Adrenal gland (tissue), 7 donors: ENCODE measurements around the genes OR1L1 and DENND1A.

DNA sequence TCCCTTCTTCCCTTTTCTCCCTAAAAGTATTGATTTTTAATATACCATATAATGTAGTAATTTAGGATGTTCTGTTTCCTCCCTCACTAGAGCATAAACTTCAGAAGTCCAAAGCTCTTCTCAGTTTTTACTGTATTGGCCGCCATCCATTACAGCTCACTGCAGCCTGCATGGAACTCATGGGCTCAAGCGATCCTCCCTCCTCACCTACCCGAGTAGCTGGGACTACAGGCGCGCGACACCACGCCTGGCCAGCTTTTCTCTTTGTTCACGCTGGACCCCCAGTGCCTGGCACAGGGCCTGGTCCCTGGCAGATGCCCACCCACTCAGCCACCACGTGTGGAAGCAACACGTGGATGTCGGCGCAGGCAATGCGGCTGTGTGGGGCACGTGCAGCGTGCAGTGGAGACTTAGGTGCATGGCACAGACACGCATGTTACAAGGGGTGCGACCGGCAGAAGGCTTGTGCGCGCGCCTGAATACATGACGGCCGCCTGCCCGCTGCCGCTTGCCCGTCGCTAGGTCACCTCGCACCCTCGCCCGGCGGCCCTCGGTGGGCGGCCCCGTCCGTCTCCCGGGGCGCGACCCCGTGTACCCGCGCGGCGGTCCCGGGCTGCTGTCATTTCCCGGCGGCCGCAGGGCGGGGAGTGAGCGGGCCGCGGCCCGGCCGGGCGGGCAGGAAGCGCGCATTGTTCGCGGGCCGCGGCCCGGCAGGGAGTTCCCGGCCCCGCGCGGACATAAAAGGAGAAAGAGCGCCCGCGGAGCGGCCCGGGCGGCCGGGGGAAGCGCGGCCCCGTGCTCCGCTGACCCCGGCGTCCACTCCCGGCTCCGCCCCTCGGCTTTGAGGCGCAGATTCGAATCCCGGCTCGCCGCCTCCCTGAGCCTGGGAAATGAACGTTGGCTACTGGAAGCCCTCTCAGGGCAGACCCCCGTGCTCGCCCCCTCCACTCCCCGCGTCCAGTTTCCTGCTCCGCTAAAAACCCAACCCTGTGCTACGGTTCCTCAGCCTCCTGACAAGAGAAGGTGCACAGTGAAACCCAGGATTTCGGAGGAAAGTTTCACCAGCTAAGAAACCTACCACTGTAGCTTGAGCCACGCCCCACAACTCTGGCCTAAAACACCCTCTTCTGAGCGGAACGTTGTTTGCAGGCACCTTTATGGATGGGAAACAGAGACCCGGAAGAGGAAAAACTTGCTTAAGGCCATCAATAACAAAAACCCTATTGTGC is 24.0 kb upstream of the PTGS1 start:
- PRO-cap, 3 experiments: peak in 3 of 3 experiments; most common plus-strand start position 402 of the sequence (in 1); most common minus-strand start position 739 of the sequence (in 2)
- RAMPAGE, long total RNA, 4 experiments: no peak in any of the 4 experiments
- RRBS: 3% methylated on average over 40 of the region's 98 CpGs

GRCh38 chr9:122463806-122464868 is 13.6 kb downstream of the OR1J1 start:
- PRO-cap, 3 experiments: no peak in any of the 3 experiments
- RAMPAGE, long total RNA, 4 experiments: no peak in any of the 4 experiments
- RRBS: no CpG with 5 or more reads among the region's 11 CpGs

DNA sequence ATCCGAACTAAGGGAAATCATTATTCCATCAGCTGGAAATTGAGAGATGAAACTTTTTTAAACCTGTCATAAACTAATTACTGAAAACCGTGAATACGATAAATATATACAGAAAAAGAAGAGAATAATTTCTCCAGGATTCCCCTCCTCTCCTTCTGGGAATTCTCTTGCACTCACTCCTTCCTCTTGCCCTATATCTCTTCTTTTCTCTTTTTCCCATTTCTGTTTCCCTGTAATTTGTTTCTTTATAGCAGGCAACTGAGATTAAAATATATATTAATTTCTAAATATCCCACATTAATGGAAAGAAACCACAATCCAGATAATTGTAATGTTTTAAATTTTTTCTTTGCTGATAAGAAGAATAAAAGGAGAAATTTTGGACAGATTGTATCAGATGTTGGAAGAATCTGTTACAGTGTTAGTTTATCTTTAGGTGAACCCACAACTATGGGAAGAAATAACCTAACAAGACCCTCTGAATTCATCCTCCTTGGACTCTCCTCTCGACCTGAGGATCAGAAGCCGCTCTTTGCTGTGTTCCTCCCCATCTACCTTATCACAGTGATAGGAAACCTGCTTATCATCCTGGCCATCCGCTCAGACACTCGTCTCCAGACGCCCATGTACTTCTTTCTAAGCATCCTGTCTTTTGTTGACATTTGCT is at the start of gene OR1L1:
TSS of gene OR1L1 (plus strand) at position 451 of the 667 bp plus-strand sequence.
- PRO-cap, 3 experiments: no peak in any of the 3 experiments
- RAMPAGE, long total RNA, 4 experiments: no peak in any of the 4 experiments
- RRBS: no CpG with 5 or more reads among the region's 8 CpGs

DNA sequence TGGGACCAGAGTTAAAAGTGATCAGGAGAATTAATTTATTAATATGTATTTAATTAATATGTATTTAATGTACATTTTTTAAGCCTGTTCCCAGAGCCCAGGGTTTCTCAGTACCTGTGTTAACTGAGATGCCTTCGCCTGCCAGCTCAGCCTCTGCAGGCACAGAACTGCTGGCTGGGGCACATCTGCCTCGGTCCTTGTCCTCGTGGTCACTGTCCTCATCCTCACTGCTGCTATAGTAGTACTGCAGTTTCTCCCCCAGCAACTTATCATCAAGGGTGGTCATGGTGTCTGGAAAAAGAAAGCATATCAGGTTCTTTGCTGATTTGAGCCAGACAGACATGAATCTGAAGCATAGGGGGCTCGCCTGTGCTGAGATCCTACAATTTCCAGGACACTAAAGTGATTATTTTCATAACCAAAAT is 1.9 kb downstream of the PDCL start:
- PRO-cap, 3 experiments: no peak in any of the 3 experiments
- RAMPAGE, long total RNA, 4 experiments: no peak in any of the 4 experiments
- RRBS: no CpG with 5 or more reads among the region's 4 CpGs

- PRO-cap, 3 experiments: no peak in any of the 3 experiments
- RAMPAGE, long total RNA, 4 experiments: no peak in any of the 4 experiments
- RRBS: no CpG with 5 or more reads among the region's 5 CpGs
These were observed 30.7 kb upstream of the GPR21 start for GRCh38 chr9:123002672-123003299.

- PRO-cap, 3 experiments: no peak in any of the 3 experiments
- RAMPAGE, long total RNA, 4 experiments: no peak in any of the 4 experiments
- RRBS: no CpG with 5 or more reads among the region's 8 CpGs
These were observed 70.7 kb downstream of the GPR21 start for GRCh38 chr9:123104135-123104545.

GRCh38 chr9:123106497-123107532 is 73.3 kb downstream of the GPR21 start:
- PRO-cap, 3 experiments: no peak in any of the 3 experiments
- RAMPAGE, long total RNA, 4 experiments: no peak in any of the 4 experiments
- RRBS: no CpG with 5 or more reads among the region's 15 CpGs

DNA sequence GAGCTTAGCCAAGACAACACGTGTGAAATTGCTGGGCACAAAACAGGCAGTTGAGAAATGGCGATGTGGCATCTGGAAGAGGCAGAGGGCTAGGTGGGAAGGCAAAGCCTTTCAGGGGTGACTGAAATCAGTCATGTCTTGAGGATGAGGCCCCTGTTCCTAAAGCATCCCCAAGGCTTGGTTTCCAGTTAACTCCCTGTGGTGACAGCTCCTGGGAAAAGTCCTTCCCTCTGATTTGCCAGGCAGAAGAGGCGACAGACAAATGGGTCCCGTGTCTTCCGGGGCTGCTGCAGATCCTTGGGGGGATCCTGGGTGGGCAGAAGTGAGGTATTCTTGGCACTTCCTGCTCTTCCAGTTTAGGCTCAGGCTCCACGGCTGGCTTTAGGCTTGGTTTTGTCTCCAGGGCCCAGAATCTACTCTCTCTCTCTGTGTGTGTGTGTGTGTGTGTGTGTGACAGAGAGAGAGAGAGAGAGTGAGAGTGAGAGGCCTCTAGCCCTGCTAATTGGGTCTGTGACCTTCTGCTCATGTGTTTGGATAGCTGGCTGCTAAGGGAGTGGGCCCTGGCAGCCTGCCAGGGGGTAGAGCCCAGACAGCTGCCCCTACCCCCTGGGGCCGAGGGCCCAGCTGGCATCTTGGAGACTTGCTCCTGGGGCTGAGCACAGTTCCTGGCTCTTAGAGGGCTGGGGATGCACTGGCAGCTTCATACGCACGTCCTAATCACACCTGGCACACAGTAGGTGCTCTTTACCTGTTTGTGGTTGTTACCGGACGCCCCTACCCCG is 39.2 kb downstream of the CRB2 start:
- PRO-cap, 3 experiments: peak in 2 of 3 experiments; most common minus-strand start position 236 of the sequence (in 2)
- RAMPAGE, long total RNA, 4 experiments: no peak in any of the 4 experiments
- RRBS: no CpG with 5 or more reads among the region's 12 CpGs

GRCh38 chr9:123608257-123608566 is 252.2 kb downstream of the CRB2 start:
- PRO-cap, 3 experiments: no peak in any of the 3 experiments
- RAMPAGE, long total RNA, 4 experiments: no peak in any of the 4 experiments
- RRBS: no CpG with 5 or more reads among the region's 8 CpGs

- PRO-cap, 3 experiments: no peak in any of the 3 experiments
- RAMPAGE, long total RNA, 4 experiments: start-site peak on the minus strand in 1 of 4 experiments, at chr9:123757767-123757791 at its widest, 22 reads per replicate
- RRBS: no CpG with 5 or more reads among the region's 10 CpGs
These were observed 172.2 kb downstream of the DENND1A start for GRCh38 chr9:123757449-123758426.

DNA sequence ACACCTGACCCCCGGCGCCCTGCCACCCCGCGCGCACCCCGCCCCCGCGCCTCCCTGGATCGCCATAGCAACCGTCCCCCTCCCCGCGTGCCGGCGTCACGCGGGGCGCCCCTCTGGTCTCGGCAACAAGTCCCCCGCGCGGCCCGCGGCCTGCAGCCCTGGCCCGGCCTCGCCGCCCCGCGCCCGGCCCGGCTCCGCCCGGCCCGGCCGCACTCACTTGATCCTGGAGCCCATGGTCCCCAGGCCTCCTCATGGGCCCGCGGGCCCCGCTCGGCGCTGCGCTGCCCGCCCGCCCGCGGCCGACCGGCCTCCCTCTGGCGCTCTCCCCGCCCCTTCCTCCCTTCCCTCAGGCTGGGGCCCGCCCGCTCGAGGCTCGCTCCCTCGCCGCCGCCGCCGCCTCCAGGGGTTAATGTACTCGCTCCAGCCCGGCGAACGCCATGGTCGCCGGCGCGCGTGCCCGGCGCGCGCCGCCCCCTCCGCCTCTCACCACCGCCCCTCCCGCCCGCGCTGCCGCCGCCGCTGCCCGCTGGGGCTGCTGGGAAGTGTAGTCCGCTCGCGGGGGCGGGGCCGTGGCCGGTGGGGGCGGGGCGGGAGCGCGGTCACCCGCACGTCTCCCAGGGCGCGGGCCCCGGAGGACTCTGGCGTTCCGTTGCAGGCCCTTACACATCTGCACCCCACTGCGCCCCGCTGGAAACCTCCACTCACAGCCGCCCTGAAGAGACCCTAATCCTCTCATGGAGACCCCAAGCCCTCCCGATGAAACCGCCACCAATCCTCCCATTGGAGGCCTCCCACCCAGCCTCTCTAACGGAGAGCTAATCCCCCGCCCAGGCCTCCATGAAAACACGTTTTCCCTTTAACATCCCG is at the start of gene DENND1A:
TSS of gene DENND1A (minus strand) at position 455 of the 867 bp plus-strand sequence.
- PRO-cap, 3 experiments: peak in 3 of 3 experiments; most common plus-strand start position 220 of the sequence (in 1); most common minus-strand start position 225 of the sequence (in 2)
- RAMPAGE, long total RNA, 4 experiments: start-site peak on the minus strand in 1 of 4 experiments, centred at position 270 of the sequence, 32 reads per replicate
- RRBS: under 1% methylated on average over 44 of the region's 106 CpGs

DNA sequence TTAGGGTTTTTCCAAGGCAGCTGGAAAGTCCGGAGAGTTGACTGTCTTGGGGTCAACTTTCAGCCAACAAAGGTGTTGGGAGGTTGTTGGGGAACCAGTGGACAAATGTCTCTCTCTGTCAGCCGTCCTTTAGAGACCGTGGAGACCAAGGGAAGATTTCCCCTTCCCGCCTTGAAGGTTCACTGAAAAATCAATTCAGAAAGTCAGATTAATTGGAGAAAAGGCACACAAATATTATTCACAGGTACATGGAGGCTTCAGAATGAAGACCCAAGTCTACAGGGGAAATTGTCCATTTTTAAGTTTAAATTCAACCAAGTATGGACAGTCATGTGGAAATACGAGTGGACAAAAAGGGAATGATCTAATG is 120.0 kb upstream of the NEK6 start:
- PRO-cap, 3 experiments: no peak in any of the 3 experiments
- RAMPAGE, long total RNA, 4 experiments: no peak in any of the 4 experiments
- RRBS: no CpG with 5 or more reads among the region's 5 CpGs

- PRO-cap, 3 experiments: no peak in any of the 3 experiments
- RAMPAGE, long total RNA, 4 experiments: no peak in any of the 4 experiments
- RRBS: no CpG with 5 or more reads among the region's 11 CpGs
These were observed 67.0 kb upstream of the NEK6 start for GRCh38 chr9:124190721-124191173.

- PRO-cap, 3 experiments: peak in 1 of 3 experiments; most common plus-strand start chr9:124202848 (in 1)
- RAMPAGE, long total RNA, 4 experiments: no peak in any of the 4 experiments
- RRBS: no CpG with 5 or more reads among the region's 8 CpGs
These were observed 55.2 kb upstream of the NEK6 start for GRCh38 chr9:124202397-124203030.

GRCh38 chr9:124214036-124214366 is 43.7 kb upstream of the NEK6 start:
- PRO-cap, 3 experiments: no peak in any of the 3 experiments
- RAMPAGE, long total RNA, 4 experiments: no peak in any of the 4 experiments
- RRBS: no CpG with 5 or more reads among the region's 4 CpGs

GRCh38 chr9:124263588-124264585 is 6.1 kb downstream of the NEK6 start:
- PRO-cap, 3 experiments: no peak in any of the 3 experiments
- RAMPAGE, long total RNA, 4 experiments: no peak in any of the 4 experiments
- RRBS: 66% methylated on average over 3 of the region's 29 CpGs

DNA sequence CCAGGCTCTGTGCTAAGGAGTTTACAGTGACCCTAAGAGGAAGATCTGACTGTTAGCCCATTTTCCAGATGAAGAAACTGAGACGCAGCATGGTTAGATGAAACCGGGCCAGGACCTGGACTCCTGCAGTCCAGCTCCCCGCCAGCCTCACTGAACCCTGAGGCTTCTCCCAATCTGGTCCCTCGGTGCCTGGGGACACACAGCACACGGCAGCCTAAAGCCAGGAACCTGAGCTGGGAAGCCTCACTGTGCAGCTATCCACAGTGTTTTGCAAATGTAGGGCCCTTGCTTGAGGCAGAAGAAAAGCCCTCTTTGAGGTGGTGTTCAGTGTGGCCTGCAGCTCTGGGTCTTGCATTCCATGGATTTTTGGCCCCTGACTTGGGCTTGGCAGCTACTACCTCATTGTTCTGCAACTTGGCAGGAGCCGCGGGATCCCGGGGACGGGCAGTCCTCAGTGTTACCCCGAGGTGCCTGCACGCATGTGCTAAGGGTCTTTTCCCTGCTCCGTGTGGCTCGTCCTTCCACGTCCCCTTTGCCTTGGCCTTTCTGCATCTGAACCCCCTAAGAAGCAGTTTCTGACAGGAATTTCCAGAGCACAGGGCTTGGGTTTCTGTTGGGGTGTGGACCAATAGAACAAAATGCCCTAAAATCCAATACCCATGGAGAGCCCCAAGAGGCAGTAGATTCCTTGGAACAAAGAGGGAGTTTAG is 39.7 kb downstream of the NEK6 start:
- PRO-cap, 3 experiments: no peak in any of the 3 experiments
- RAMPAGE, long total RNA, 4 experiments: no peak in any of the 4 experiments
- RRBS: no CpG with 5 or more reads among the region's 14 CpGs

- PRO-cap, 3 experiments: no peak in any of the 3 experiments
- RAMPAGE, long total RNA, 4 experiments: no peak in any of the 4 experiments
- RRBS: 94% methylated on average over 3 of the region's 18 CpGs
These were observed 51.9 kb downstream of the NEK6 start for GRCh38 chr9:124309572-124310130.

GRCh38 chr9:124342552-124343470 is 72.4 kb downstream of the PSMB7 start:
- PRO-cap, 3 experiments: peak in 2 of 3 experiments; most common plus-strand start chr9:124343170 (in 2); most common minus-strand start chr9:124342990 (in 1)
- RAMPAGE, long total RNA, 4 experiments: no peak in any of the 4 experiments
- RRBS: 17% methylated on average over 2 of the region's 33 CpGs

DNA sequence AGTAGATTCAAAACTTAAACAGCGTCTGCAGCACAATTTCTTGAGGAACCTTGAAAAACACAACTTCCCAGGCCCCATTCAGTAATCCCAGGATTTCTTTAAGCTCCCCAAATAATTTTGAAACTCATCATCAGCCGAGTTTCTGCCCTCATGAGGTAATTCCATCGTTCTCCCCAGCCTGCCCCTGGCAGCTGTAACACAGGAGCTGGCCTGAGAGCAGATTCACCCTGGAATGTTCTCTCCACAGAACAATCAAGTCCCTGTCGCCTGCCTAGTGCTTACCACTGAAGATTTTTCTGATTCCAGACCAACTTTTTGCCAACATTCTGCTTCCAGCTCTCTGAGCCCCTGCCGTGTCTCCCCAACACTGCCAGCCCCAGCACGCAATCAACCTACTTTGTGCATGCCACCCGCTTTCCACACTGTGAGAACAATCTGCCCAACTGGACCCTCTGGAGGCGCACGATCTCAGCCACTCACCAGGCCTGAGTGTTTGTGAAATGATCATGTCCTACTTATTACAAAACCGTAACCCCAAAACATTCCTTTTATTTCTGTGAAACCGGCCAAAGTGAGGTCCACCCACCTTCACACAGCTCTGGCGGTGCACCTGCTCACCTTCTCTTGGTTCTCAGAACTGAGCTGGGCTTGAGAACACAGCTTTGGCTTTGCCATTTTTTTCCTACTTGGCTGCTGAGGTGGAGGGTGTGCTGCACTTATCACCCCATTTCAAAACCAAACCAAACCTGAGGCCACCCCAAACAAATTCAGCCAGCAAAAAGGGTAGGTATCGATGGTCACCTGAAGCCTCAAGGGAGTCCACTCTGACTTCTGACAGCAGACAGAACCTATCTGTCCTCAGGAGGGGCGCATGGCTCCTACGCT is 62.5 kb downstream of the PSMB7 start:
- PRO-cap, 3 experiments: no peak in any of the 3 experiments
- RAMPAGE, long total RNA, 4 experiments: start-site peak on the plus strand in 1 of 4 experiments, centred at position 53 of the sequence, 18 reads per replicate
- RRBS: no CpG with 5 or more reads among the region's 15 CpGs